ENCODE results near the gene KIF26B.

DNA sequence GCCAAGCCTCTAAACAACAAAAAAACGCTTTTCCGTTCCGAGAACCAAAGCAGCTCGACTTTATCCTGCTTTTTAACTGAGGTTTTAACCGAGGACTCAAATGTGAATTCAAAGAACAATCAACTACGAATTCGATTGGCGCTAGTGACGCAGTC lies 1.7 kb downstream of the HNRNPU start:
- RAMPAGE, long total RNA = no peak
- RRBS = no CpG with 5 or more reads among the region's 9 CpGs

- RAMPAGE, long total RNA = no peak
- RRBS = no CpG with 5 or more reads among the region's 12 CpGs
Observed at GRCh38 chr1:245088765-245089871, 65.7 kb upstream of the KIF26B start.

DNA sequence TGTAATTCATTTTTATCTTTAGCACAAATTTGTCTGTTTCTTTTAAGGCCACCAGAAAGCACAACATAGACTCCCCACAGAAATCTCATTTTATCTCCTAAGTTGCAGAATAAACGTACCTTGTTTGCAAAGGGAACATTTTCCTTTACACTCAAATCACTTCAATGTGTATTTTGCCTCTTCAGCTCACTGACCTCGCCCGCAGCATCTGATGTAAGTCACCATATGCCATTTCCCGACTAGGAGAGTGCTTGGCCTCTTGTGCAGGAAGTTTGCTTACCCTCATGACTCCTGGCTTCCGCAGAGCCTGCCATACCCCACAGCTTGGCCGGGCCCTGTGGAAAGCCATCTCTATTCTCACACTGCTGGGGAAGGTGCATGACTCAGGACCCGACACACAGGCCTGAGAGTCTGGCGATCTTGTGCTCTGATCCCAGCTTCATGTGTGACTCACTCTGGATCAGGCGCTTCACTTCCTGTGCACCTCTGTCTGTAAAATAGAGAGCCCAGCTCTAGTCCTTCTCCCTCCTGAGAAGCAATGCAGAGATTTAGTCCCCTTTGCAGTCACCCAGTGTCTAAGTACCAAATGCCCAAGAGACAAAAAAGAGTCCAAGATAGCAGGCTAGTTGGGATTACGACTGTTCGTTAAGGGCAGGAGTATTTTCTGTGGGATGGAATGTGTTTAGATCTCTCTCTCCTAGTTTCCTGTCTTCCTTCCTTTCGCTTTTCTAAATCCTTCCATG lies 63.0 kb upstream of the KIF26B start:
- RAMPAGE, long total RNA = no peak
- RRBS = no CpG with 5 or more reads among the region's 12 CpGs

DNA sequence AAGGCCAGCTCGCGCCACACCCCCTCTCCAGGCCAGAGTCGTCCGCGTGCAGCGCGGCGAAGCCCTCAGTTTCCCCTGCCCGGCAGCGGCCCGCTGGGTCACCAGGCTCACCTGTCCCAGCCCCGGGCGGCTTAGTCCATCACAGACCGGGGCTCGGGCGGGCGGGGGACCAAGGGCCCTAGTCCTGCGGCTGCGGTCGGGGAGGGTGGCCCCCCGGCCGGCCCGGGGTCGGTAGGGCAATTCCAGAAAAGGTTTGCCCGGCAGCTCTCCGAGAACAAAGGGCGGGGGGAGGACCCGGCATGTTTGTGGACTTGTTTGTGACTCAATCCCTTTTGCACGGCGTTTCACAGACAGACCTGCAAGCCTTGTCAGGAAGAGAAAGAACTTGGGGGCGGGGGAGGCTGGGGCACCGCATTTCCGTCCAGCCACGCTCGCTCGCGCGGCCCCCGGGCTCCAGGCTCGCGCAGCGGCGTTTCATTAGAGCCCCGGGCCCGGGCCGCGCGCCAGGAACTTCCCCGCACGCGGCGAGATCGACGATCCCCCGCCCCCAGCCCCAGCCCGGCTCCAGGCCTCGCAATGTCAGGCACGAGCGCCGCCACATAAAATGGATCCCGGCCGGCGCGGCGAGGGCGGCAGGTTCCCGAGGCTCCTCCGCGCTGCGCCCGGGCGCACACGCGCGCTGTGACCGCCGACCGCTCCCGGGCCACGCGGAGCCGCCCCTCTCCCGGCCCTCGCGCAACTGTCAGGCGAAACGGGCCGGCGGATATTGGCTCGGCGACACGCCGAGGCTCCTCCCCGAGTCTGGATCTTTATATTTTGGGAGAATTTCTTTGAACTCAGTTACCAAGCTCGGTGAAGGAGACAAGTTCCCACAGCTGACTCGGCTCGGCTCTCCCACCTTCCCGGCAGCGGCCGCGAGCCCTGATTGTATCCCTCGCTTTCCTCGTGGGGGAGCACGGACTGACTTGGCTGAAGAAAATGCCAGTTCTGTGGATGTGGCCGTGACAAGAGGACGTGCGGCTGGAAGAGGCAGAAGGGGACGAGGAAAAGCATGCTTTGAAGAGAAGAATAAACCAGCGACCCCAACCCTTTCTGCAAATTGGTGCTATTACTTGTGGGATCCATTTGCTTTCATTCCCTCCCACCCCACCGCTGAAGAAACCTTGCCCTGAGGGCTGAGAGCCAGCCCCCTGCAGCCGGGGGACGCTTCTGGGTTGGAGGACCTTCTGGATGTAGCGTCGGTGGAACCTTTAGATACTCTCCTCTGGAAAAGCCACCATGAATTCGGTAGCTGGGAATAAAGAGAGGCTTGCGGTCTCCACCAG lies at the start of gene KIF26B:
TSS of gene KIF26B (plus strand) at position 839 of the 1,325 bp plus-strand sequence.
- RAMPAGE, long total RNA = no peak
- RRBS = 2% methylated on average over 49 of the region's 116 CpGs

DNA sequence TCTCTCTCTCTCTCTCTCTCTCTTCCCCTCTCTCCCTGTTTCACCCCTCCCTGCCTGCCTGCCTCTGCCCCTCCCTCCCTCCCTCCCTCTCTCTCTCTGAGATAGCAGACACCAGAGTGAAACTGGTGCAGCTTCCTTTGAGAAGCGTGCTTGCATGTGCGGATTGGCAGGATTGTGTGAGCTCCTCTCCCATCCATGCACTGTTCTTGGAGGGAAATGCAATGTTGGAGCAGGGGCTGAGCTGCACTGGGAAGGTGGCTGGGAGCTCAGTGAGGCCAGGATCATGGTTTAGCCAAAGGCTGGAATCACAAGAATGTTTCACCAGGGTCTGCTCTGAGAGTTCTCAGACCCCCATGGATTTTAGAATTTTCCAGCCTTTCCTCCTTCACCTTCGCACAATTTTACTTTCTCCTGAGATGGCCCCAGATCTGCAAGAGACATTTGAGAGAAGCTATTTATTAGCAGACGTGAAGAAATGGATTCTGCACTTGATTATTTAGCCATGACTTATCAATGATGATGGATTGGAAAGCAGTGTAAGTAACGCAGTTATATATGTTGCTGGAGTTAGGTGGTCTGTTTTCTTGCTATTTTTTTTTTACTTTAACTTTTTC lies 355.9 kb downstream of the KIF26B start:
- RAMPAGE, long total RNA = no peak
- RRBS = no CpG with 5 or more reads among the region's 5 CpGs

- RAMPAGE, long total RNA = no peak
- RRBS = no CpG with 5 or more reads among the region's 11 CpGs
Observed at GRCh38 chr1:245550436-245551108, 395.8 kb downstream of the KIF26B start.

DNA sequence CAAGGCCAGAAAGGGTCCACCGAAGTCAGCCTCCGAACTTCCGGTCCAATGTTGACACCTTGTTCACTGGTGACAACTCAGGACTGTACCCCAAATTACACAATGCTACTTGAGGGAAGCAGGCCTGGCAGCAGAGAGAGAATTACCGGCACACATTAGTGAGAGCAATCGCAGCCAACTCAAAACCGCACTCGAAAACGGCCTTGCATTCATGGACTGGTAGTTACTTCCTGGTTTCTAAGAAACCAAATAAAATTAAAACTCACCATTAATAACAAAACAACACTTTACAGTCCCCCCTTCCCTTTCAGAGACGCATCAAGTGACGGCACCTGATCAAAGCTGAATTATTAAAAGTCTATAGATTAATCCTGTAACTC lies 652.6 kb downstream of the KIF26B start:
- RAMPAGE, long total RNA = no peak
- RRBS = 75% methylated on average over 2 of the region's 10 CpGs

- RAMPAGE, long total RNA = no peak
- RRBS = no CpG with 5 or more reads among the region's 11 CpGs
Observed at GRCh38 chr1:246219480-246220036, 287.5 kb downstream of the SMYD3 start.

GRCh38 chr1:246565757-246566091 lies 337 bp downstream of the TFB2M start:
- RAMPAGE, long total RNA = no peak
- RRBS = 2% methylated on average over 5 of the region's 21 CpGs

GRCh38 chr1:246621889-246622505 lies 55.7 kb downstream of the CNST start:
- RAMPAGE, long total RNA = no peak
- RRBS = no CpG with 5 or more reads among the region's 8 CpGs

GRCh38 chr1:246750818-246751260 lies 26.6 kb downstream of the SCCPDH start:
- RAMPAGE, long total RNA = no peak
- RRBS = no CpG with 5 or more reads among the region's 6 CpGs

GRCh38 chr1:246788788-246789767 lies 64.9 kb downstream of the SCCPDH start:
- RAMPAGE, long total RNA = no peak
- RRBS = 9% methylated on average over 27 of the region's 53 CpGs

- RAMPAGE, long total RNA = no peak
- RRBS = 89% methylated on average over 2 of the region's 25 CpGs
Observed at GRCh38 chr1:246795168-246795879, 71.1 kb downstream of the SCCPDH start.

DNA sequence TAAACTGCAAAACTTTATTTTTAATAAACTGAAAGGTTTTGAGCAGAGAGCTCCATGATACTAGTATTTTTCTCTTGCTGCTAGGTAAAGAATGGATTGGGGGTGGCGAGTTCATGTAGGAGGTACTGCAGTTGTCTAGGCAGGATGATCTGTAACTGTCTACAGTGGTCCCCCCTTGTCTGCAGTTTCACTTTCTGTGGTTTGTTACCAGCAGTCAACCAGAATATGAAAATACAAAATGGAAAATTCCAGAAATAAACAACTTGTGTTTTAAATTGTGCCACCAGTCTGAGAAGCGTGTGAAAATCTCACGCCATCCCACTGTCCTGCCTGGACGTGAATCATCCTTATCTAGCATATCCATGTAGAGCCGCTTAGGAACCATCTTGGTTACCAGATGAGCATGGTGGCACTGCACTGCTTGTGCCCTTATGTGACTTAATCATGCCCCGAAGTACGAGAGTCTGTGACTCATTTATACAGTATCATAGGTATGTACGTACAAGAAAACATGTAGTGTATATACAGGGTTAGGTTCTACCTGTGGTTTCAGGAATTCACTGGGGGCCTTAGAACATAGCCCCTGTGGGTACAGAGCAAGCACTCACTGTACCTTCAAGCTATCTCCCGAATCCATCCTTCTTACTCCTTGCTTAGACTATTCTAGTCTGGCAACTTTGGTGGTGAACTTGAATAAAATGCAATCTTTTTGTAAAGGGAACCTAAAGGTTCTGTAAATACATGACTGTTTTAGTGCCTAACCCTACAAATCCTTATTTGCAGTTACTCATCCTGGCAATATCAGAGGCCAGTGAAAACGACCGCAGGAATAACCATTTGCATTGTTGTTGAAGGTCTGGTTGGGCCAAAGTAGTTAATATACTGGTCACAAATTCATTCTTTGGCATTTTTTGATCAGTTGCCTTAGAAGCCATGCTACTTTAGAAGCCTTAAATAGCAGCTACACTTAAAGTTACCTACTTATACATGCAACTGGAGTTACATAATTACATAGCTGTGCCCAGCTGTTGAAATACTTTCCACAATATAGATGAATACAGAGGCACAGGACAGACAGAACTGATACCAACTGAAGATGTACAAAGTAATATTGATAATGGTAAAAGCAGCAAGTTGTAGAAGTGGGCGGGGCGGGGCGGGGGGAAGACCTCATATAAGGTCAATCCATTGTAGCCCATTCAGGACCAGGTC lies 93.9 kb downstream of the AHCTF1 start:
- RAMPAGE, long total RNA = no peak
- RRBS = no CpG with 5 or more reads among the region's 14 CpGs

DNA sequence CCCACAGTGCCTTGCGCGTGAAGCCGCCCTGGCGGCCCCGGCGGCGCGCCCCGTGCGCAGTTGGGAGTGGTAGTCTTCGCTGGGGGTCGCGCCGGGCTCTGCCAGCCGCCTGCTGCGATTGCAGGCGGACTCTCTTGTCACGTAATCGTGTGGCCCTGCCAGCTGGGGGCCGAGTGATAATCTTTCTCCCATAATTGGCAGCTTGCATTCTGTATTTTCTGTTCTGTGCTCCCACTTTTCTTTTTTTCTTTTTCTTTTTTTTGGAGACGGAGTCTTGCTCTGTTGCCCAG lies 415 bp upstream of the AHCTF1 start:
- RAMPAGE, long total RNA = no peak
- RRBS = 1% methylated on average over 10 of the region's 21 CpGs

GRCh38 chr1:247185023-247185905 lies 13.4 kb upstream of the ZNF124 start:
- RAMPAGE, long total RNA = no peak
- RRBS = no CpG with 5 or more reads among the region's 13 CpGs

GRCh38 chr1:247299319-247299882 lies 32.3 kb downstream of the ZNF496 start:
- RAMPAGE, long total RNA = no peak
- RRBS = no CpG with 5 or more reads among the region's 7 CpGs

DNA sequence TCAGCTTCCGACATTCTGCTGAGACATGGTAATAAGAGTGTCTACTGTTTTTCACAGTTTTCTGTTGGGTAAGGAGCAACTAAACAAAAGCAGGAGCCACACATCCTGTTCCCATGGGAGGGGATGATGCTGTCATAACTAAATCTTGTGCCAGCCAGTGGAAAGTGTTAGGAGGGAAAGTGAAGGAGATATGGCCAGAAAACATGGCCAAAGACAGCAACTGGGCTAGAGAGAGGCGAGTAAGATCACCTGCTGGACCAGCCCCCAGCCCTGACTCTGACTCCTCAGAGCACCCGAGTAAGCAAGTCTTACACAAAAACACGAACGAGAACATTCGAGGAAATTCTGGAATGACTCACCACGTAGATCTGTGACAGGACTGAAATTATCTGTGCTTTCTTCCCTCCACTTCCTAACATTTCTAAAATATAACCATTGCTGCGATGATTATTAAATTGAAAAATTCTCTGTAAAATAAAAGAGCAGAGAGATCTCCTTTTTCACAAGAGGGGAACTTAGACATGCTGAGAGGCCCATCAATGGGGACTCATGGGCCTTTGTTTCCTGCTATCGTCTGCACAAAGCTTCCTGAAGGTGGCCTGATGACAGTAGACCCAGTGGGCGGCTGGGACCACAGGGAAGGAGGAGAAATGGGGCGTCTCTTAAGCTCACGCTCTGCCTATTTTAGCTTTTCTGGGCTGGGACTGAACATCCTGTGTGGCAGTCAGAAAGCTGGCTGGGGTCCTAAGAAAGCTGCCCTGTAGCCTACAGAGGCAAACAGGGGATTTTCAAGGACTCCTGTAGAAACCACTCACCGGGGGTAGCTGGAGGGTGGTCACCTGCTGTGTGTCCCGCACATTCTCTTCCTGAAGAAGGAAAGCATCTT lies 9.1 kb downstream of the ZNF496 start:
- RAMPAGE, long total RNA = no peak
- RRBS = no CpG with 5 or more reads among the region's 14 CpGs

DNA sequence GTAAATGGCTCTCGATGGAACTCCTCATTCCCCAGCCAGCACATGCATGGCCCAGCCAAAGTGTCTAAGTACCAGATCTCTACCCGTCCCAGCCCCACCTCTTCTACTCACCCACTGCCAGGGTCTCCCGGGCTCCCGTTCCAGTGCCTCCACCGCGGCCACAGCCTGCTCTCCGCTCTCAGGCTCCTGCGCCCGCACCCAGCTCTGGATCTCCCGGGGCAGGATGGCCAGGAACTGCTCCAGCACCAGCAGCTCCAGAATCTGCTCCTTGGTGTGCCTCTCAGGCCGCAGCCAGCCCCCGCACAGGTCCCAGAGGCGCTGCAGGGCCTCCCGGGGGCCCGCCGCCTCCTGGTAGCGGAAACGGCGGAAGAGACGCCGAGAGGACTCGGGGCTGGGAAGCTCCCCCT lies 2.6 kb downstream of the ZNF496 start:
- RAMPAGE, long total RNA = no peak
- RRBS = 97% methylated on average over 7 of the region's 22 CpGs

GRCh38 chr1:247336957-247337628 lies 5.4 kb upstream of the ZNF496 start:
- RAMPAGE, long total RNA = no peak
- RRBS = no CpG with 5 or more reads among the region's 8 CpGs